SJCRH30 (cell line): ENCODE measurements around a stretch of chr20.

GRCh38 chr20:52859281-52859880 lies 112.8 kb upstream of the TSHZ2 start:
- RAMPAGE, long total RNA = no peak

DNA sequence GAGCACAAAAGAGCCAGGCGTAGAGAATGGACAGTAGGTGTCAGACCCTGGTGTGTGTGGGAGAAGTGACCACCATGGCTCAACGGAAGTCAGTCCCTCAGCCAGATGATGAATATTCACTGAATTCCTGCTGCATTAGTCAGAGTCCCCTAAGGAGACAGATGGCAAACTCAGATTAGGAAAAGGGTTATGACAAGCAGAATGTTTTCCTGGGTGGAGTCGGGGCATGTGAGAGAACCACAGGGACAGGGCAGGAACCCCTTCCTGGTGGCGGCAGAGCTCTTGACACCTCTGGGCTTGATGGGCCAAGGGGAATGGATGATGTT lies 262.1 kb downstream of the ZNF217 start:
- RAMPAGE, long total RNA = no peak

DNA sequence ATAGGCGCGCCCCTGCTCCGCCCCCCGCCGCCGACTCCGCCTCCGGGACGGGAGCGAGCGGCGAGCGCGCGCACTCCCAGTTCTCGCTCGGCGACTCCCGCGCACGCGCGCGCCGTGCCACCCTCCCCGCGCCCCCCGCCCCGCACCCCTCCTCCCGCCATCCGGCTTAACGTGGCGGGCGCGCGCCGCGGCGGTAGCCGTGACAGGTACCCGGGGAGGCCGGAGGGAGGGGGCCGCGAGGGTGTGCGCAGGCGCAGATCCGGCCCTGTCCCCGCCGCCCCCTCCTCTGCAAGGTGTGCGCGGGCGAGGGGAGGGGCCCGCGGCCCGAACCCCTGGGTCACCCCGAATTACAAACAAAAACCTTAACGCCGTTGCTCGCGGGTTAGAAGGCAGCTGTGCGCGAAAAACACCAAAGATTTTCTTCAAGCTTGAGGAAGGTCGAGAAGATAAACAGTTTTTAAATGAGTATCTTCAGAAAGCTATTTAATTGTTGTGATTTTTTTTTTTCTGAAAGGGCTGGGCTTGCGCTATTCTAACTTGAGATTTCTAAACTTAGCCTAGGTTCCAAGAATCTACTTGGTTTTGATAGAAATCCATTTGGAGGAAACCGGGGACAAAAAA lies 891 bp upstream of the ZNF217 start:
- RAMPAGE, long total RNA = no peak

DNA sequence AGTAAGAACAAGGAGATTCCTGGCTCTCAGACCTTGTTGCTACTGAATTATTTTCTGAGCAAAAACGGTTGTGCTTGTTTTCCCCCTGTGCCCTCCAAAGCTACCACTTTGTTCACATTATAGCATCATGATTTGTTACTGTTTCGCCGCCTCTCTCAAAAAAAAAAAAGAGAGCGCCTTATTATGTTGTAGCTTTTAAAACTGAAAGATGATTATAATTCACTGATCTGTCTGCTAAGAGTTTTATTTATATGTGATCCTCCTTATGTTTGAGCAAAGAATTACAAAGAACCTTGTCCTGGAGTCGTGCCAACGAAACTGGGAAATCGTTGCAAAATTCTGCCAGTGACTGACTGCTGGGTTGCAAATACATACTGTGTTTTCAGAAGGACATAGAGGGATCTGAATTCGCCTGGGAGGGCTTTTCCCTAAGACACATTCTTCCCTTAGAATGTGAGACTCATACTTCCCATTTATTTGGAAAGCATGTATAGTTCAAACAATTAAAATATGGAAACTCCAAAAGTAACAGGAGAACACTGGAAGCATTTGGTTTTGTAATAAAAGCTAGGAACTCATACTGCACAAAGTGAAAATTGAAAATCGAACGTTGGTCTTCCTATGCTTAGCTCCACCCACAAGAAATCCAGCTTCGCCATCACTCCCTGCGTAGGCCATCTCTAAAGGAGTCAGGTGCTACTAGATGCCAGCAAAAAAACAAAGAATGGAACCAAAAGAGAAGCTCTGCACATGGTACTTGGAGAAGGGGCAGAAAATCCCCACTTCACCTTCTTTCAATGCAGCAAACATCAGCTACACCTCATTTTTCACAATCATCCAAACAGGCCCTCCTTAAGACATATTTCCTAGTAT lies 2.7 kb upstream of the ZNF217 start:
- RAMPAGE, long total RNA = no peak

GRCh38 chr20:53597535-53598173 lies 4.0 kb upstream of the ZNF217 start:
- RAMPAGE, long total RNA = no peak

GRCh38 chr20:53677146-53678007 lies 83.7 kb upstream of the ZNF217 start:
- RAMPAGE, long total RNA = no peak

- RAMPAGE, long total RNA = no peak
Observed at GRCh38 chr20:53706346-53706715, 112.7 kb upstream of the ZNF217 start.

GRCh38 chr20:53777917-53778455 lies 184.3 kb upstream of the ZNF217 start:
- RAMPAGE, long total RNA = no peak

DNA sequence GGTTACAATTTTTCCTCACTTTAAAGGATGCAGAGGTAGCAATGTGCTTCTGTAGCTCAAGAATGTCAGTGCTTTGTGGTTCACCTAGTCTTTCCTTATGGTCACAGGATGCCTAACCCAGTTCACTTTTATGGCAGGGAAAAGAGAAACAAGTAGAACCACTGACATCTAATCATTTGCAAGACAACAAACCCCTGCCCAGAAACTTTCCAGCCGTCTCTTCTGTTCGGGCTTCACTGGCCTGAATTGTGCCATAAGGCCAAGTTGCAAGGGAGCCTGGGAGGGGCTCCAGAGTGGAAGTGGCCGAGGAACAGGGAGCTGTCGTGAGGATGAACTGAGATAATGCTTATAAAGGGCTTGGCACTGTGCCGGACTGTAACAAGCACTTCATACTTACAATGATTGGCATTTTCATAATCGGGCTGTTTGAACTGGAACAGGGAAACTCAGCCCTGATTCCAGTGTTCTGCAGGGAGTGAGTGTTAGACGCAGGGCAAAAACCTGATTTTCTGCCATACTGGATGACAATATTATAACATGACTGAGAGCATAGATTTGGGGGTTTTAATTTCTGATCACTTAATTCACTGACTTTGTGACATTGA lies 212.6 kb downstream of the BCAS1 start:
- RAMPAGE, long total RNA = no peak

DNA sequence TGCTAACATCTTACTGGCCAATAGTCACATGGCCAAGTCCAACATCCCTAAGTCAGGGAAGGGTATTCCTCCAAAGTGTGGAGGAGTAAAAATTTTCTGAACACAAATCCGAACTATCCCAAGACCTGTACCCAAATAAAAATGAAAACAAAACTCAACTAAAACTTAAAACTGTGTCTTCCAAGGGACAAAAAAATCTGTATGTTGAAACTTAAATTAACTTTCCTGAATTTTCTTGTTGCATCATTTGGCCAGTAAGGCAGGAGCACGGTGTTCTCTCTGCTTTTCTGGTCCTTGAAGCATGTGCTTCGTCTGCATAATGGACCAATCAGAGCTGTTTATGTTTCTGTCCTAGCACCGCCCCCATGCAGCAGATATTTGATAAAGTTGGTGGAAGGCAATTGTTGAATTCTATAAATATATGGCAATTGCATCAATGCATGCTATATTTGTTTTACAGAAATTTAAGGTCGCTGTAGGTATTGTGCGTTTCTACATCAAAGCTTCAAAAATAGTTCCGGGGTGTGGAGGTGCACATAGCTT lies 206.5 kb downstream of the BCAS1 start:
- RAMPAGE, long total RNA = no peak

- RAMPAGE, long total RNA = no peak
Observed at GRCh38 chr20:53867180-53867570, 203.2 kb downstream of the BCAS1 start.

DNA sequence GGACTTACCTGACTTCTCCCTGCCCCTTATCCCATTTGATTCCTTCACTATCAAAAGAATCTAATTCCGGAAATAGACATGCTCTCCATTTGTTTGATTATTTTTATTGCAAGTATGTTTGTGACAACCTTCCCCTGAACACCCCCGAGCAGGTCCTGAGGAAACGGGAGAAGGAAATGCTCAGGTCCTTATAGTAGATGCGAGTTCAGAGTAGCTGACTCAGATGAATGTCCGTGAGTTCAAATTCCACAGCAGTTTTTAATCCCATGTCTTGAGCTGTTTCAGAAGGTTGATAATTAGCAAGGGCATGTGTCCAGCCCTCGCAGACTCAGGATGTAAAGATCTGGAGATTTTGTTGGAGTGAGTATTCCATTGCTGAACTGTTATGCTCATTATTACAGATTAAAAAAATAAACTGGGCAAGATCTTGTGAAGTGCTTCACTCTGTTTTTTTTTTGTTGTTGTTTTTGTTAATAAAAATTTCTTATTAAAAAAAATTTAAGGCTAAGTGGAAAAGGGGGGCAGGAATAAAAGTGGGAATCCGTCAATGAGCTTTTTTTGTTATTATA lies 169.3 kb downstream of the BCAS1 start:
- RAMPAGE, long total RNA = no peak

DNA sequence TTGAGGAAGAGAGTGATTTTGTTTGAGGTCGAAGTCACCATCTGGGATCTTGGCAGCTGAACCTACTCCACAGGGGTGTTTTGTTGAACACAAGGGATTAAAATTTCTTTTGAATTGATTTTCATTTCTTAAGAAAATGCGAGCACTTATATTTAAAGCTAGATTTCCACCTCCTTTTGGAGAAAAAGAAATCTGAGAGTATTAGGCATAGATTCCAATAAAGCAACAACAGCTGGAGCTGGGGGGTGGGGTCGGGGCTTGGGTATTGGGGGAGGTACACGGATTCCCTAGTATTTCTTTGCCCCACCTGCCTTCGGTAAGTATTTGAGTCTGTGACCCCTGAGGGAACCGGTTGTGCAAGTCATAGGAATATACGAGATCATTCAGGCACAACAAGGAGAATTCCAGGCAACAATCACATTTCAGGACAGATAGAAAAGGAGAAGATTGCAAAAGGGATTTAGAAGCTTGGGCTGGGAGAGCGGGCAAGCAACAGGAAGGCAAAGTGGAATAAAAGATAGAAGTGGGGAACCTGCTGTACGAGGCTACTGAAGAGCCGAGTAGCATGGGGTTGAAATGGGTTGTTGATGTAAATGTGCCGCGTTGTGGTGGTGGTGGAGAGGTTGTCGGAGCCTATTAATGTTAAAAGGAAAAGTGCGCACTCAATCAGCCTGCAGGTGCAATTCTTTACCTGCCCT lies 149.0 kb downstream of the BCAS1 start:
- RAMPAGE, long total RNA = no peak

GRCh38 chr20:53922770-53923459 lies 147.5 kb downstream of the BCAS1 start:
- RAMPAGE, long total RNA = no peak

- RAMPAGE, long total RNA = no peak
Observed at GRCh38 chr20:53923568-53924055, 146.8 kb downstream of the BCAS1 start.

- RAMPAGE, long total RNA = no peak
Observed at GRCh38 chr20:53935346-53935634, 135.1 kb downstream of the BCAS1 start.

- RAMPAGE, long total RNA = no peak
Observed at GRCh38 chr20:53941913-53942683, 128.3 kb downstream of the BCAS1 start.

GRCh38 chr20:54113725-54114265 lies 43.4 kb upstream of the BCAS1 start:
- RAMPAGE, long total RNA = no peak

DNA sequence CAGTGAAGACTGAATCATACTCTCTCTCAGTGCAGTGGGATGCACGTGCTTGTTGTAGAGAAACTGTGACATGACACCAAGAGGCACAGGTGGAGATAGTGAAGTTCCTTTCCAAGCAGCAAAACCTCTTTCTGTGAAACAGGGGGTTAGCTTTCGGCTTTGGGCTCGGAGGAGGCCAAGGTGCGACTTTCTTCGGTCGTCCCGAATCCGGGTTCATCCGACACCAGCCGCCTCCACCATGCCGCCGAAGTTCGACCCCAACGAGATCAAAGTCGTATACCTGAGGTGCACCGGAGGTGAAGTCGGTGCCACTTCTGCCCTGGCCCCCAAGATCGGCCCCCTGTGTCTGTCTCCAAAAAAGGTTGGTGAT lies 599.0 kb downstream of the DOK5 start:
- RAMPAGE, long total RNA = no peak

DNA sequence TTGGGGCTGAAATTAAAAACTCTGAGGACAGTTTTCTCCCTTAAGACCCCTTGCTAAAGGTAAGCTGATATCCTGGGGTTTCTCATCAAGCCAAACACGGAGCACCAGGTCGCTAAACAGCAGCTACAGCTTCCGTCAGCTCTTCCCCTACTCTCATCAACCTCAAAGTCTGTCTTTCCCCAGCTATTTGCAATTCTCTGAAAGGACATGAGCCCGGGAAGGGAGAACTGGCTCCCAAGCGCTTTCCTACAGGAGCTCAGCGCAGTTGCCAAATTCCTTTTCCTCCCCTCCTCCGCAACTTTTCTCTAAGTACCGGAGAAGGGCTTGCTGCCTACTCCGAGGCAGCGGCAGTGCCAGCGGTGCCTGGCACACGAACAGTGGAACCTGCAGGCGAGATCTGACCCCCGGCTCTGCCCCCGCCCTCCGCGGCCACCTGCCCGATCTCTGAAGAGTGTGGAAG lies 2.3 kb downstream of the CBLN4 start:
- RAMPAGE, long total RNA = no peak